Keratinocyte (primary cell): ENCODE data around the genes SLC11A1 and CTDSP1.

CAGE:
- cytosol, long polyA minus RNA: no peak
- cytosol, long polyA plus RNA: no peak
- long polyA plus RNA: no peak
- nucleus, long polyA minus RNA: no peak
- nucleus, long polyA plus RNA: no peak
Observed at GRCh38 chr2:217931091-217931750, 71.6 kb downstream of the TNS1 start.

CAGE:
- cytosol, long polyA minus RNA: no peak
- cytosol, long polyA plus RNA: no peak
- long polyA plus RNA: no peak
- nucleus, long polyA minus RNA: no peak
- nucleus, long polyA plus RNA: no peak
Observed at GRCh38 chr2:217932879-217933844, 69.6 kb downstream of the TNS1 start.

DNA sequence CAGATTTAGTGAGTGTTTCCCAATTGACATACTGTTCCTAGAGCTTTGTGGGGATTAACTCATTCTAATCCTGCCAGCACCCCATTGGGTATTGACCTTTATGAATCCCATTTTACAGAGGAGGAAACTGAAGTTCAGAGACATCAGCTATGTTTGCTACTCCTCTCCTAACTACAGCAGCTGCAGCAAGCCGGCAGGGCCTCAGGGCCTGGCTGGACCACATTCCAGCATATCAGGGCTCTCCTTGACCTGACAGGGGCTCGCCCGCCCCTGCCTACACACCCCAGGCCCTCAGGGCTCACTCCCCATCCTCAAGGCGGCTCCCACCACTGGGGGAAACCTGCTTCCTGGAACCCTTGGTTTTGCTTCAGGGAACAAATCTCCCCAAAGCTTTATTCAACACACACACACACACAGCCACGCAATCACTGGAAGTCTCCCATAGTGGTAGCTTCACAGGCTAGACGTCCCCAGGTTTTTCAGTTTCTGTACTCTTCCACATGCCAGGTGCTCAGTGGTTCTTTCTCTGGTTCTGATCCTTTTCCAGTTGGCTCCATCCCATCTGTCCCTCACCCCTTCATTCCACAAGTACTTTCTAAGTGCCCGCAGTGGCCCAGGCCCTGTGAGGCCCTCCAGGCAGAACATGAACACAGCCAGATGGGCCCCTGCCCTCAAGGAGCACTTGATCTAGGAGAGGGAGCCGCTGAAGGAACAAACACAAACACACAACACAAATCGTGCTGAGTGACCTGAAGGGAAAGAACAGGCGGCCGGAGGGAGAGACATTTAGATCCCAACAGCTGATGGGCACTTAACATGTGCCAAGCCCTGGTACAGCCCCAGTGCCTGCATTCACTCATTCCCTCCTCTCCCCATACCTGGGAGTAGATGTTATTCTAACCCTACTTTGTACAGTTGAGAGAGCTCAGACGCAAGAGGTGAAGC, 51.2 kb downstream of the TNS1 start:
CAGE:
- cytosol, long polyA minus RNA: no peak
- cytosol, long polyA plus RNA: no peak
- long polyA plus RNA: no peak
- nucleus, long polyA minus RNA: no peak
- nucleus, long polyA plus RNA: no peak

DNA sequence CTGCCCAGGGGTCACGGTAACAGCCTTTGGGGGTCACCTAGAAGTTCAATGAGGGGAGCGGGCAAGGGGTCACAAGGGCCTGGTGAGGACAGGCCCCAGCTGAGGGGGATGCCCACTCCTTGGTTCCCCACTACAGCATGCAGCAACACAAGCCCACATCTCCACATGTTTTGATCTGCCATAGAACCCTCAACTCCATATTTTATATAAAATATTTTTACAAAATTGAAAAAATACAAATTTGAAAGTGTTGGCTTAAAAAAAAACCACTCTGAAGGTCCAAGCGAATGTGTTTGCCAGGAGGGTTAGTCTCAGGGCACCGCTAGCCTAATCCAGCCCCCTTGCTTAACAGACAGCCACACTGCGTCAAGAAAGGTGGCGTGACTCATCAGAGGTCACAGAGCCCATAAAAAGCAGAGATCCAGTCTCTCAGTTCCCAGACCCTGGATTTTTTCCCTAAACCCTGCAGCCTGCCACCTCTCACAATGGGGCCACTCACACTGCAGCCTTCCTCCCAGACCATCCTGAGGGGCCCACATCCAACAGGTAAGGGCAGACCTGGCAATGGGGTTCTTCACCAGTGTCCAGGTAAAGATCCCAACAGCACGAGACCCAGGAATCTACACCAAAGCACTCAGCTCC, 3.9 kb upstream of the TNS1 start:
CAGE:
- cytosol, long polyA minus RNA: no peak
- cytosol, long polyA plus RNA: no peak
- long polyA plus RNA: no peak
- nucleus, long polyA minus RNA: no peak
- nucleus, long polyA plus RNA: no peak

CAGE:
- cytosol, long polyA minus RNA: no peak
- cytosol, long polyA plus RNA: no peak
- long polyA plus RNA: no peak
- nucleus, long polyA minus RNA: no peak
- nucleus, long polyA plus RNA: no peak
Observed at GRCh38 chr2:218017522-218018286, 14.9 kb upstream of the TNS1 start.

CAGE:
- cytosol, long polyA minus RNA: no peak
- cytosol, long polyA plus RNA: no peak
- long polyA plus RNA: no peak
- nucleus, long polyA minus RNA: no peak
- nucleus, long polyA plus RNA: no peak
Observed at GRCh38 chr2:218063393-218063965, 5.6 kb upstream of the RUFY4 start.

CAGE:
- cytosol, long polyA minus RNA: no peak
- cytosol, long polyA plus RNA: no peak
- long polyA plus RNA: no peak
- nucleus, long polyA minus RNA: no peak
- nucleus, long polyA plus RNA: no peak
Observed at GRCh38 chr2:218180552-218181076, 13.9 kb upstream of the CXCR1 start.

DNA sequence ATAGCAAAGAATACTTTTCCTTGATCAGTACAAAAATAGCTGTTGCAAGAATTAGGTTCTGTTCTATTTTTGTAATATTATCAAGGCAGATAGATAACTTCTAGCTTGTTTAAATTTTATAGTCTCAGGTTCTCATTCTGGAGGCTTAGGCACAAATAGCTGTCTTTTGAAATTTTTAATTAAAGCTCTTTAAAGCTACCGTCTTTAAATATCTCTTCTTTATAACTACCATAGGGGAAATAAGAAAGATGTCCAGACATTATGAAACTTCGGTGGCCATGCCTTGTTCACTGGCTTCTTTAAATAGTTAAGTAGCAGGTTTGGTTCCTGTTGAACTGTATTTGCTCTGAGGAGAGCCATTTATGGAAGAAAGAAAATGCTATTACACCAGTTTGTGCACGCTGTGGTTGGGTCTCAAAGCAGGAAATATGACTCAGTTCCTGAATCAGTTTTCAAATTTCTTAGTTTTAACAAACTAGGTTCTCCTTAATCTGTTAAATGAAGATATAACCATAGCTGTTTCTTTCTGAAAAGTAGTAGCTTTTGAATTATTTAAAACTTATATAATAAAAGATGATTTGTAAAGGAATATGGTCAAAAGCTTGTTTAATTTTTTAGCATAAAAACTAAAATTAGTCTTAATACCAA, 12.2 kb downstream of the ARPC2 start:
CAGE:
- cytosol, long polyA minus RNA: no peak
- cytosol, long polyA plus RNA: no peak
- long polyA plus RNA: no peak
- nucleus, long polyA minus RNA: no peak
- nucleus, long polyA plus RNA: no peak

GRCh38 chr2:218275170-218275928, 5.0 kb downstream of the PNKD start:
CAGE:
- cytosol, long polyA minus RNA: no peak
- cytosol, long polyA plus RNA: no peak
- long polyA plus RNA: no peak
- nucleus, long polyA minus RNA: no peak
- nucleus, long polyA plus RNA: no peak

GRCh38 chr2:218278173-218278543, 7.8 kb downstream of the PNKD start:
CAGE:
- cytosol, long polyA minus RNA: no peak
- cytosol, long polyA plus RNA: no peak
- long polyA plus RNA: no peak
- nucleus, long polyA minus RNA: no peak
- nucleus, long polyA plus RNA: no peak

DNA sequence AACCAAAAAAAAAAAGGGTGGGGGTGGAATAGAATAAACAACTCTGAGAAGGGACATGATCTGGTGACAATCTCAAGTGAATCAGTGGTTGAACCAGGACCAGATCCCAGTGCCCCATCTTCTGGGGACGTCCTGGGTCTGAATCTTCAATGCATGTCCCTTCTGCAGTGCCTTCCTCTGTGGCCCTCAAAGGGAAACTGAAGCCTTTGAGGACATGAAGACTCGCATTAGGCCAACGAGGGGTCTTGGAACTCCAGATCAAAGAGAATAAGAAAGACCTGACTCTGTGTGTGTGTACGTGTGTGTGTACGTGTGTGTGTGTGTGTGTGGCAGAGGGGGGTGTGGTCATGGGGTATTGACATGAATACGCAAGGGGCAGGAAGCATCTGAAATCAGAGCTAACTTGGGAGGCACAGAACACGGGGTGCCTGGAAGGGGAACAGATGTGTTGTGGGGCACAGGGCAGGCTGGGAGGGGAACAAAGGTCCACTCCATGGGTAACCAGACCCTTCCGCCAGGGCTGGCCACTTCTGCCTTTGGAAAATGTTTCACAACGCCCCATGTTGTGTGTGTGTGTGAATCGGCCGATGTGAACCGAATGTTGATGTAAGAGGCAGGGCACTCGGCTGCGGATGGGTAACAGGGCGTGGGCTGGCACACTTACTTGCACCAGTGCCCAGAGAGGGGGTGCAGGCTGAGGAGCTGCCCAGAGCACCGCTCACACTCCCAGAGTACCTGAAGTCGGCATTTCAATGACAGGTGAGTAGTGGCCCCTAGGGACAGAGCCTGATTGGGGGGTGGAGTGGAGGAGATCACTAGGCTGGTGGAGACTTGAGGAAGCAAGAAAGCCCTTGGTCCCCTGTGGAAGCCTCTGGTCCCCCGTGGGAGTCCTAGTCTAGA, at the start of gene SLC11A1:
TSS of gene SLC11A1 (plus strand) at position 657 of the 900 bp plus-strand sequence.
CAGE:
- cytosol, long polyA minus RNA: no peak
- cytosol, long polyA plus RNA: no peak
- long polyA plus RNA: no peak
- nucleus, long polyA minus RNA: no peak
- nucleus, long polyA plus RNA: no peak

DNA sequence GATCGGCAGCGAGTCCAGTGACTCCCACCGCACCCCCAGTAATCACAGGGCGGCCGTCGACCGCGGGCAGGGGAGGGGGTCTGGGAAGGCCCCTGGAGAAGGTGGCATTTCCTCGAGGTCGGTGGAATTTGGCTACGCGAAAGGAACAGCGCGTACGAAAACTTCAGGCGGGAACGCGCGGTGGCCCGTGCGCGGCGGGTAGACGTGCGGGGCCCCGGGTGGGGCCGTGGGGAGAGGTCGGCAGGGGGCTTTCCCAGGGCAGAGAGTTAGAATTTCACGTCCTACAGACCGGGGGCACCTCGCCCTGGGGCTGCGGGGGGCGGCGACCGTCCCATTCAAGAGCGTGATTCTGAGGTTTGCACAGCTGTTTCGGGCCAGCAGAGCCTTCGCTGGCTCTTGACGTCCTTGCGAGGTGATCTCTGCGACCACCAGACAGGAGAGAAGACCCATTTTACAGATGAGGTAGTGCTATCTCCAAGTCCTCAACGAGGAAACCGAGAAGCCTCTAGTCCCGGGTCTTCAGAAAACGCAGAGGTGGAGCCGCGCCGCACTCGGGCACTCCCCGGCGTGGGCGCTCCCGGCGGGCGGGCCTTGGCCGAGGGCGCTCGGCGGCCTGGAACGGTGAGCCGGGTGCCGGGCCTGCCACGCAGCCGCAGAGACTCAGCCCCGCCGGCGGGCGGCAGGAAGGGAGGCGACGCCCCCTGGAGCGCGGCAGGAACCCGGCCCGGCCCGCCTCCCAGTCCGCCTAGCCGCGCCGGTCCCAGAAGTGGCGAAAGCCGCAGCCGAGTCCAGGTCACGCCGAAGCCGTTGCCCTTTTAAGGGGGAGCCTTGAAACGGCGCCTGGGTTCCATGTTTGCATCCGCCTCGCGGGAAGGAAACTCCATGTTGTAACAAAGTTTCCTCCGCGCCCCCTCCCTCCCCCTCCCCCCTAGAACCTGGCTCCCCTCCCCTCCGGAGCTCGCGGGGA, at the start of gene CTDSP1:
TSS of gene CTDSP1 (plus strand) at position 856 of the 967 bp plus-strand sequence.
CAGE:
- cytosol, long polyA minus RNA: start-site peak on the plus strand centred at position 899 of the sequence, 56 bp wide, 23 reads
- cytosol, long polyA plus RNA: no peak
- long polyA plus RNA: start-site peak on the plus strand centred at position 815 of the sequence, 152 bp wide, 36 and 28 reads in 2 replicates
- nucleus, long polyA minus RNA: no peak
- nucleus, long polyA plus RNA: no peak

DNA sequence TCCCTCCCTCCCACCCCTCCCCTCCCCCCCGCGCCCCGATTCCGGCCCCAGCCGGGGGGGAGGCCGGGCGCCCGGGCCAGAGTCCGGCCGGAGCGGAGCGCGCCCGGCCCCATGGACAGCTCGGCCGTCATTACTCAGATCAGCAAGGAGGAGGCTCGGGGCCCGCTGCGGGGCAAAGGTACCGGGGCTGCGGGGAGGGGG, 212 bp downstream of the CTDSP1 start:
CAGE:
- cytosol, long polyA minus RNA: no peak
- cytosol, long polyA plus RNA: start-site peak on the plus strand centred at position 71 of the sequence, 88 bp wide, 89 and 28 reads in 2 replicates
- long polyA plus RNA: start-site peak on the plus strand centred at position 67 of the sequence, 79 bp wide, 114 and 66 reads in 2 replicates
- nucleus, long polyA minus RNA: no peak
- nucleus, long polyA plus RNA: start-site peak on the plus strand centred at position 57 of the sequence, 48 bp wide, 21 and 75 reads in 2 replicates

DNA sequence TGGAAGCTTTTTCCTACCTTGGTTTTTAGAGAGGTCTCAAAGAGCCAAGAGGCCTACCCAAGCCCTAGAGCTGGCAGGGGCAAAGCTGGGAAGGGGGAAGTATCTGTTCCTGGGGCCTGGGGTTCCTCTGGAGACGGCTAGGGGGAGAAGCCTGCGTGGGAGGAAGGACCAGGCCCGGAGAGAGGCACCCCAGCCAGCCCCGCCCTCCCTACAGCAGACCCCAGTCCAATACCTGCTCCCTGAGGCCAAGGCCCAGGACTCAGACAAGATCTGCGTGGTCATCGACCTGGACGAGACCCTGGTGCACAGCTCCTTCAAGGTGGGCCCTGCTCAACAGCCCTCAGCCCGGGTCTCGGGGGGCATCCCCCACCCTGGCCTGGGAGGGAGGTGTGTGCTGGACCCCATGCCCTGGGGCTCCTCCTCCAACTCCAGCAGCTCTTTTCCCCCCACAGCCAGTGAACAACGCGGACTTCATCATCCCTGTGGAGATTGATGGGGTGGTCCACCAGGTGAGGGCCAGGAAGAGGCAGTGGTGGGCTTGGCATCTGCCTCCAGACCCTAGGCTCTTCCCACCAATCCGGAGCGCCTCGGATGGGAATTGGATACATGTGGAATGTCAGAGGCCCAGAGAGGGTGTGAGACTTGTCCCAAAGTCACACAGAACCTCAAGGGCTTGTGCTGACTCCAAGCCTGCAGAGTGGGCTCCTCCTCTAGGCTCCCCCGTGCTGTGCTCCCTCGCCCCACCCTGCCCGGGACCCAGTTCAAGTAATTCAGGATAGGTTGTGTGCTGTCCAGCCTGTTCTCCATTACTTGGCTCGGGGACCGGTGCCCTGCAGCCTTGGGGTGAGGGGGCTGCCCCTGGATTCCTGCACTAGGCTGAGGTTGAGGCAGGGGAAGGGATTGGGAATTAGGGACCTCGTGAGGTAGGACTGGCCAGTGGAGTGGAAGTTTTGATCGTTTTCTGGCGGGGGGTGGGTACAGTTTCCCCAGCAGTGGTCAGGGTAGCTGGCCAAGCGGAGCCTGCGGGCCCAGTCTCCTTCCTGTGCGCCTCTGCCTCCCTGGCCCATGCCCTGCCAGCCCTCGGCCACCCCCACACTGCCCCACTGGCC, 2.6 kb downstream of the CTDSP1 start:
CAGE:
- cytosol, long polyA minus RNA: no peak
- cytosol, long polyA plus RNA: no peak
- long polyA plus RNA: no peak
- nucleus, long polyA minus RNA: no peak
- nucleus, long polyA plus RNA: no peak

DNA sequence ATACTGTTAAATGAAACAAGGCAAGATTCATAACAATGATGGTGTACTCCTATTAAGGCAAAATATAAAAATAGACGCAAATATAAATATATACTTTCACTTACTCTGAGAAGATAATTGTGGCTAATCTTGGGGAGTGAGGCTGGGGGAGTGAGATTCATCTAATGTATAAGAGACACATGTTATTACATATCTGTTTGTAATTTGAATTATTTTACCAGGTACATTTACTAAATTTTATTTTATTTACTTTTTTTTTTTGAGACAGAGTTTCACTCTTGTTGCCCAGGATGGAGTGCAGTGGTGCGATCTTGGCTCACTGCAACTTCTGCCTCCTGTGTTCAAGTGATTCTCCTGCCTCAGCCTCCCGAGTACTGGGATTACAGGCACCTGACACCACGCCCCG, 8.9 kb upstream of the VIL1 start:
CAGE:
- cytosol, long polyA minus RNA: no peak
- cytosol, long polyA plus RNA: no peak
- long polyA plus RNA: no peak
- nucleus, long polyA minus RNA: no peak
- nucleus, long polyA plus RNA: no peak

CAGE:
- cytosol, long polyA minus RNA: no peak
- cytosol, long polyA plus RNA: no peak
- long polyA plus RNA: no peak
- nucleus, long polyA minus RNA: no peak
- nucleus, long polyA plus RNA: no peak
Observed at GRCh38 chr2:218630328-218630841, 22.7 kb downstream of the PLCD4 start.

DNA sequence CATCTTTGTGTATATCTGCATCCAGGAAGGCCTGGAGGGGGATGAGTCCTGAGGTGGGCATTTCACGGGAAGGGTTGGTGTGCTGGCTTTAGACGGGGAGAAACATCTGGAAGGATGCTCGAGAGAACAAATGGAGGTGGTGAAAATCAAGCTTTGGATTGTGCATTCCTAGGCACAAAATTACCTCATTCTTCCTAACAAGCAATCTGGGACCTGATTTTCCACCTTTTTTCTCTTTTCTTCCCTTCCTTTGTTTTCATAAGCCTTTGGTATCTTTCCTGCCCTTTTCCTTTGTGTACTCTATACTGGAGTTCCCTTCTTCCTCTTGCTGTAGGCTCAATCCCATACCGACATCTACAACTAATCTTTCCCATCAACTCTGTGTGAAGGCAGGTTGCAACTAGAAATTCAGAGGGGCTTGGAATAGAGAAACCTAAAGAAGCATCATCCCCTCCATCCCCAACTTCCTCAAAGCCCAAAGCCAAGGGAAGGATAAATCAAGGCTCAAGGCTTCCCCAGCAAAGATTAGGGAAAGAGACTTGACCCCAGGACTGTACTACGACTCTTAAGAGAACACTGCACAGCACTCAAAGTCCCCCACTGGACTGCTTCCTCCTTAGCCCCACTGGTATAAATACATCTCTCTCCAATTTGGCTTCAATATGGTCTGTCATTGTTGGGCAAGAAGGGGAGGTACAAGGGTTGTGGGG, 22.7 kb downstream of the ZNF142 start:
CAGE:
- cytosol, long polyA minus RNA: no peak
- cytosol, long polyA plus RNA: no peak
- long polyA plus RNA: no peak
- nucleus, long polyA minus RNA: no peak
- nucleus, long polyA plus RNA: no peak

CAGE:
- cytosol, long polyA minus RNA: no peak
- cytosol, long polyA plus RNA: no peak
- long polyA plus RNA: no peak
- nucleus, long polyA minus RNA: no peak
- nucleus, long polyA plus RNA: no peak
Observed at GRCh38 chr2:218664709-218665247, 5.3 kb downstream of the BCS1L start.

GRCh38 chr2:218860144-218860629, 582 bp downstream of the WNT6 start:
CAGE:
- cytosol, long polyA minus RNA: no peak
- cytosol, long polyA plus RNA: no peak
- long polyA plus RNA: no peak
- nucleus, long polyA minus RNA: no peak
- nucleus, long polyA plus RNA: no peak

GRCh38 chr2:218883248-218883808, 2.7 kb downstream of the WNT10A start:
CAGE:
- cytosol, long polyA minus RNA: no peak
- cytosol, long polyA plus RNA: no peak
- long polyA plus RNA: no peak
- nucleus, long polyA minus RNA: no peak
- nucleus, long polyA plus RNA: no peak